Measurements from ENCODE around the gene PDCD4.

- PRO-cap: no peak
- RAMPAGE, long total RNA, 2 experiments: no peak in any of the 2 experiments
Observed at GRCh38 chr10:110504857-110505250, 7.1 kb downstream of the DUSP5 start.

GRCh38 chr10:110636605-110637557, 7.3 kb upstream of the RBM20 start:
- PRO-cap: no peak
- RAMPAGE, long total RNA, 2 experiments: no peak in any of the 2 experiments

DNA sequence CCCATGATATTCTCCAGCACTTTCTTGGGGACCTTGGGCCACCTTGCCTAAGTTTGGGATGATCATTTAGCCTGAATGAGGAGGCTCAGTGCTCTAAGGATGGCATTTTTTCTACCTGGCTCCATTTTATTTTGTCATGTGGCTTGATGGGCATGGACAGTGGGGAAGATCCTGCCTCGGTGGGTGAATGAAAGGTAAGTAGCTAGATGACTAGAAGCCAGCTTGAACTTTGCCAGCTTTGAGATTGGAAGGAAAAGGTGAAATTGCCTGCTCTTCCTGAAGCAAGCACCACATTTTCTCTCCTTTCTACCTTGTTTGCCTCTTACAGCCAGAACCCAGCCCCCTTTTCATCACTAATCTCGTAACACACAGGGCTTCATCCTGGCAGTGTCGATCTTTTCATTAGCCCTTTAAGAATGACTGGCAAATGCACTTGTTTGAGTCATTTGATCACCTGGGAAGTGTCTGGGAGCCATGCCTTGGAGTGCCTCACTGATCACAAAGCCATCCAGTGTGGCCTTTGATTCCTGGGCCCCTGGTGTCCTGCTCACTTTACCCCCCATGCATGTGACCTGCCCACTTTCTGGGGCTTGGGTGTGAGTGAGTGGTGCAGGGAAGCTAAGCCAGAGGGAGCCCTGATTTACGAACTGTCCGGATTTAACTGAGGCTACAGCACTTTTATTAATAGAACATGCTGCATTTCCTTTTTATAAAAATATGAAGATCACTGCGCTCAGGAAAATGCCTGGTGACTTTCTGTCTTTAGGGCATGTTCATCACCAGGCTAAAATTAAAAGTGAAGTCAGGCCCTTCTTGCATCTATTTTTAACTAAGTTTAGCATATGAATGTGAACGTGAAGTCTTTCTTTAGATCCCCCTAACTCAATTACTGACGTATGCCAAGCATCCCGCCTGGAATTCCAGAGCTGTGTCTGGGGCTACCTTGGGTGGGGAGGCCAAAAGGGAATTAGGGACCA, 23.5 kb downstream of the RBM20 start:
- PRO-cap: no peak
- RAMPAGE, long total RNA, 2 experiments: no peak in any of the 2 experiments

DNA sequence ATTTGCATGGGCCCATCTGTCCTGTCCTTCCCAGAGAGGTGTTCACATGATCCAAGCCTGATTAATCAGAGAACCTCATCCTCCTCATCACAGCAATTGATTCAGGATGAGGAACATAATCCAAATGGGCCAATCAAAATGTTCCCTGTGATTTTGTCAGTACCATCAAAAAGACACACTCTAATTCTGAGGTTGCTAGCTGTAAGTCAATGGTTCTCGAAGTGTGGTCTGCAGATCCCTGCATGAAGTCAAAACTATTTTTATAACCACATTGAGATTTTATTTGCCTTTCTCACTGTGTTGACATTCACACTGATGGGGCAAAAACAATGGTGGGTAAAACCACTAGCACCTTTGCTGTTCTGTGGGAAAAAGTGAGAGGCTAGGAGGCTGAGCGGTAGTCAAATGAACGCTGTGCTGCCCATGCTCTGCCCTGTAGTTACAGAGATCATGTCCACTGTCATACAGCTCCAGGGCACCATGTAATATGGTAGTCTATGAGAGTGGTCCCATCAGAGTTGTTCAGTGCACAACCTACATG, 21.7 kb upstream of the PDCD4 start:
- PRO-cap: no peak
- RAMPAGE, long total RNA, 2 experiments: no peak in any of the 2 experiments

DNA sequence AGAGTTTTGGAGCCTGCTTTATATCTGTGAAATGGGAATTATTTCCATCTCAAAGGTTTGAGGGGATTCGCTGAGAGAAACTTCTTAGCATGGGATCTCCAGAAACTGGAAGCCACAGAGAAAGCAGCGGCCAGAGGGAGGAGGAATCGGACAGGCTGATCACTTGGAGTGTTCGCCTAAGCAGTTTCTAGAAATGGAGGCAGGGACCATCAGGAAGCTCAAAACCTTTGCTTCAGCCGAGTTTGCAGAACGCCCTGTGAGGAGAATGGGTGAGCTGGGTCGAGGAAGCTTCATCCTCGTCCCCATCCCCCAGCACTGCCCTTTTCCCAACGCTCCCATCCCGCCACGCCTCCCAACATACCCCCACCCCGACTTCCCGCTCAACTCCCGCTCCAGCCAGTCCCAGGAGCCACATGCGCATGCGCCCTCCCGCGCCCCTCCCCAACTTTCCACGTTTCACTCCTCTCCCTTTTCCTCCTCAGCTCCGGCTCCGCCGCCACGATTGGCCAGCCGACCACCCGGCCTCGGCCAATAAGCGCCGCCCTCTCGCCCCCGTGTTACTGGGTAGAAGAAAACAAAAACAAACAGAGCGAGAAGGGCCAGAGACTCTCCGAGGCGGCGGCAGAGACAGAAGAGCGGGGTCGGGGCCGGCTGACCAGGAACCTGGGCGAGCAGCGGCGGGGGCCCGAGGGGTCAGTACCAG, at the start of gene PDCD4:
Gene PDCD4, plus strand, starts transcription at position 602 of the 703 bp plus-strand sequence.
- PRO-cap: bidirectional peak, plus-strand start at position 602 of the sequence, minus-strand start at position 317 of the sequence
- RAMPAGE, long total RNA, 2 experiments: start-site peak on the plus strand in 2 of 2 experiments, centred at positions 564 to 608 of the sequence, 1,920 to 3,272 reads per replicate

- PRO-cap: bidirectional peak, plus-strand start at chr10:110872607, minus-strand start at chr10:110872312
- RAMPAGE, long total RNA, 2 experiments: no peak in any of the 2 experiments
Observed at GRCh38 chr10:110872501-110872733, 689 bp downstream of the PDCD4 start.

DNA sequence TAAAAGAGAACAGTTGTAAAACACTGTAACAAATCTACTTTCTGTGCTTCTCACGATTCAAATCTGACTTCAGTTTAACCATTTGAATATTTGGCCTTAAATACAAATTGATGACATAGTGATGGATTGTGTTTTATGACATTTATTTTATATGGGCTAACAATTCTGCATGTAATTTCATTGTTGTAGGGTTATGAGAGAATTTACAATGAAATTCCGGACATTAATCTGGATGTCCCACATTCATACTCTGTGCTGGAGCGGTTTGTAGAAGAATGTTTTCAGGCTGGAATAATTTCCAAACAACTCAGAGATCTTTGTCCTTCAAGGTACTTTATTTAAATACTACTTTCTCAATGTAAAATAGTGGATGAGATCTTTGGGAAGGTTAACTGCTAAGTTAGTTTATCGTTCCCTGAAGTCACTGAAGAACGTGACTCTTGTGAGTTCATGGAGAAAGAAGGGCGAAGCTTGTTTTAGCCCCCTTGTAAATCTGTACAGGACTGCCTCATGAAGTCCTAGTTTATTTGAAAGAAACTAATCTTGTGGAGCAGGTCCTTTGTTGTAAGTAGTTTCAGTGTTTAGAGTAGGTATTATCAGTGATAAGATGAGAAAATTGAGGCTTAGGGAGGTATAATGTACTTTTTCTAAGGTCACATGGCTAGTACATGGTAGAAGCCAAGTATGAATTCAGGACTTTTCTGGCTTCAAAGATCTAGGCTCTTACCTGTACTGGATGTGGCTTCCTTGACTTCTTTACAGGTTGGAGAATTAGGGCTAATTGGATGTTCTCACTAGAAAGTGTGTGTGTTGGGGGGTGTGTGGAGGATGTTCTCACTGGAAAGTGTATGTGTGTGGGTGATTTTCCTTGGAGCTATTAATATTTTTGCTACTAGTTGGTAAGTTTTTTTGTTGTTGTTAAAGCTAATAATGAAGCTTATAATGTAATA, 22.9 kb downstream of the BBIP1 start:
- PRO-cap: no peak
- RAMPAGE, long total RNA, 2 experiments: start-site peak on the plus strand in 2 of 2 experiments, centred at positions 248 to 331 of the sequence, 169 to 283 reads per replicate

- PRO-cap: unidirectional peak, plus-strand start at chr10:110908557
- RAMPAGE, long total RNA, 2 experiments: no peak in any of the 2 experiments
Observed at GRCh38 chr10:110908077-110908759, 10.8 kb downstream of the BBIP1 start.

- PRO-cap: no peak
- RAMPAGE, long total RNA, 2 experiments: no peak in any of the 2 experiments
Observed at GRCh38 chr10:110912380-110912815, 6.6 kb downstream of the BBIP1 start.

- PRO-cap: no peak
- RAMPAGE, long total RNA, 2 experiments: no peak in any of the 2 experiments
Observed at GRCh38 chr10:110916538-110917226, 2.3 kb downstream of the BBIP1 start.

- PRO-cap: no peak
- RAMPAGE, long total RNA, 2 experiments: no peak in any of the 2 experiments
Observed at GRCh38 chr10:111024500-111024875, 52.3 kb upstream of the ADRA2A start.

DNA sequence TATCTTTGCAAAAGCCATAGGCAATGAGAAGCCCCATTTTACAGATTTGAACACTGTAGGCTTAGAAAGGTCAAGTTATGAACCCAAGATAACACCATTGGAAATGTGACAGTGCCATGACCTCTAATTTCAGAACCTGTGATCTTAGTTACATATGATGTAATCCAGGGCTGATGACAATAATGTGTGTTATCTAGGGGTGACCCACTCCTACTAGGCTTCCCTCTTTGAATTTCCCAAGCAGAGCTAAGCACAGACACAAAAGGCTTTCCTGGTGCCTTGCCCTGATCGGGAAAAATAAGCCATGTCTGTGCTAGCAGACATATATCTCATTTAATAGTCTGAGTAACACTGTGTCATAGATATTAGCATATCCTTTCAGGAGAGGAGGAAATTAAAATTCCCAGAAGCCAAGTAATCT, 3.0 kb upstream of the TECTB start:
- PRO-cap: no peak
- RAMPAGE, long total RNA, 2 experiments: no peak in any of the 2 experiments

DNA sequence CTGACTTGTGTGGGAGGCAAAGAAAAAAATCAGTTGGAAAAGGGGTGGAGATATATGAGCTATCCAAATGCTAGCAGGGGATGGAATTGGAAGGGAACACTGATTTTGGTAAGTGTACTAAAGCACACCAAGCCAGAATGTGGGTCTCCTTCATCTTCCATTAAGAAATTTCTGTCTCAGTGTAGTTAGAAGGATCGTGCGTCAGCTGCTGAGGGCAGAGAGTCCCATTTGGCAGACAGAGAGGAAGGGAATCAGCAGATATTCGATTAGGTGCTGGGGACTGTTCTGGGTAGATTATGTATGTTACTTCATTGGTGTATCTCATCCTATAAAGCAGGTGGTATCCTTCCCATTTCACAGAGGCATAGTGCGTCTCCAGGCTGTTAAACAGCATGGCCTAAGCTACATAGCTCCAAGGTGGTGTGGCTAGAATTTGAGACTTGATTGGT, 530 bp downstream of the ACSL5 start:
- PRO-cap: no peak
- RAMPAGE, long total RNA, 2 experiments: no peak in any of the 2 experiments

DNA sequence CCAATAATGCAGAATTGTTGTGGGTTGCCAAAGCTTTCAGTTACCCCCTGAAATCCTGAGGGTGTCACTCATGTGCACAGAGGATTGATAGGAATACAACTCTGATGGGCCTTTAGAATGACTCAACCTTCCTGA, 839 bp downstream of the ACSL5 start:
- PRO-cap: no peak
- RAMPAGE, long total RNA, 2 experiments: no peak in any of the 2 experiments

GRCh38 chr10:112376531-112376727, 2.5 kb downstream of the ACSL5 start:
- PRO-cap: no peak
- RAMPAGE, long total RNA, 2 experiments: no peak in any of the 2 experiments

- PRO-cap: no peak
- RAMPAGE, long total RNA, 2 experiments: no peak in any of the 2 experiments
Observed at GRCh38 chr10:112376996-112377454, 3.1 kb downstream of the ACSL5 start.

DNA sequence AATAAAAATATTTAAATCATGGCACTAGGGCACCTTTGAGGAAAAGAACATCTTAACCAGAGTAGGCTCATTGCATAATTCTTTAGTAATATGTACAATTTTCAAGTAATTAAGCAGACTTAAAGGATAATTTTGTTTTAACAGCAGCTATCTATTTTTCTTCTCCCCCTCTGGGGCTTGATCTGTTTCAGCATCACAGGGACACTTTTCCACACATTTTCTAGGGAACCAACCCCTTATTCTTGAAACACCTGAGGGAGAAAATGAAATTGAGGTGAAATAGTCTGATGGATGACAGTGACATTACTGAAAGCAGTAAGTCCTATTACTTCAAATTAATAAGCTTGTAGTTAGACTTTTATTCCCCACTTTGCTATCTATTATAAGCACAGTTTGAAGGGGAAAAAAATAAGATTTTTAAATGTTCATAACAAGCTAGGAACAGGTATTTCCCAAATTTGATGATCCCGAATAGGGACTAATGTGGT, 16.0 kb downstream of the ZDHHC6 start:
- PRO-cap: no peak
- RAMPAGE, long total RNA, 2 experiments: no peak in any of the 2 experiments

- PRO-cap: no peak
- RAMPAGE, long total RNA, 2 experiments: no peak in any of the 2 experiments
Observed at GRCh38 chr10:112445156-112445641, 1.5 kb downstream of the ZDHHC6 start.

GRCh38 chr10:112445649-112446645, 767 bp downstream of the ZDHHC6 start:
- PRO-cap: no peak
- RAMPAGE, long total RNA, 2 experiments: no peak in any of the 2 experiments

DNA sequence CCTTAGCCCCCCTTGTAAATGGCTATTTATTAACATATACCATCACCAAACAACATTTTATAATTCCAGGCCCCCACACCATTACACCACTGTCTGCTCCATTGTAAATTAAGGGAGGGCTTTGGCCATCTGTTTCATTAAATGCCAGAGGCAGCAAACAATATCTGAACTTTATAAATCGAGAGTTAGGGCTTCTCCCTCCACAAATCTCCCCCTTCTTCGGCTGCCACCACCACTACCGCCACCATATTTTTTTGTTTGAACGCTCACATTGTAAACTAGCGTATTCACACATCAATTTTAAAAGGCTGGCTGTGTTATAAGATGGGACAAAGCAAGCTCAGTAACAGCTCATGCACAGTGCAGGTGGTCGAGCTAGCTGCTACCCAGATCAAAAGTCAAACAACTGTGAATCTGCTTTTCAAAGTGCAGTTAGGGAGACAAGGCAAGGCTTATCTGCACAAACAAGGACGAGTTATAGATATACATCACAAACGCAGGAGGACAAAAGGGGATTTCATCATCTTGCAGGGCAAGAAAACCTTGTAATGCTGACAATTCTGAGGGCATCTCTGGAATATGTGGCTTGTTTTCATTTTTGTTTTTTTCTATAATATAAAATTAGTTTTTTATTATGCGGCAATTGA, 231.5 kb downstream of the VTI1A start:
- PRO-cap: no peak
- RAMPAGE, long total RNA, 2 experiments: no peak in any of the 2 experiments